HEK293 (cell line): ENCODE measurements around the gene APOLD1.

DNA sequence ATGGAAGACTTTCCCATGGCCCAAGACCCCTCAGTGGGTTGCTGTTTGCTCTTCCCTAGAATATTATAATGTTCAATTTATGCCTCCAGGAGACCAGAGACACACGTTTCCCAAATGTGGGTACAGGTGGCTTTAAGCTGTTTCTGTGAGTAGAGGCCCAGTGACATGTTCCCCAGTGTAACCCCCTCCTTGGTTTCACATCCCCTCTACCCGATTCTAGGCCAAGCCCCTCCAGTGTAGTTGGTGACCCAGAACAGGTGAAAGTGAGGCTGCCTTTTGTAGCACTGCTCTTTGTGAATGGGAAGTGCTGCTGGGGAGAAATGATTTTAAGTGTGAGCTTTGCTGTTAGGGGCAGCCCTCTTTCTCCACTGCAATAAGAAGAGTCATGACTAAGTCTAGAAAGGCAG lies 81.3 kb downstream of the ETV6 start:
- PRO-cap, result no peak
- RRBS, 2 experiments, result no CpG with 5 or more reads among the region's 2 CpGs

GRCh38 chr12:11736699-11737425 lies 87.4 kb downstream of the ETV6 start:
- PRO-cap, result no peak
- RRBS, 2 experiments, result no CpG with 5 or more reads among the region's 6 CpGs

GRCh38 chr12:12024763-12025496 lies 45.8 kb upstream of the BCL2L14 start:
- PRO-cap, result no peak
- RRBS, 2 experiments, result no CpG with 5 or more reads among the region's 11 CpGs

- PRO-cap, result no peak
- RRBS, 2 experiments, result no CpG with 5 or more reads among the region's 5 CpGs
These were observed 27.8 kb downstream of the LRP6 start for GRCh38 chr12:12238848-12239648.

DNA sequence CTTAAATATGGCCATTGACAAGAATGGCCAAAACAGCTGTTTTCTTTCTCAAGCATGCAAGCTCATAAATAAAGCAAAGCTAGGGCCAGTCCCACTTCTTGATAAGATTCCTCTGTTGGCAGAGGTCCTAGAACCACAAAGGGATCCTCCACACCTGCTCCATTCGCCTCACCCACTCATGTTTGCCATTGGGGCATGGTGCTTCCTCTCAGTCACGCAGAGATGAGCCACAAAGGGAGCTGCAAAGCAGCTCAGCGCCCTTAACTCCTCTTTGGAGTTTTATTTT lies 16.7 kb downstream of the MANSC1 start:
- PRO-cap, result no peak
- RRBS, 2 experiments, result no CpG with 5 or more reads among the region's 3 CpGs

DNA sequence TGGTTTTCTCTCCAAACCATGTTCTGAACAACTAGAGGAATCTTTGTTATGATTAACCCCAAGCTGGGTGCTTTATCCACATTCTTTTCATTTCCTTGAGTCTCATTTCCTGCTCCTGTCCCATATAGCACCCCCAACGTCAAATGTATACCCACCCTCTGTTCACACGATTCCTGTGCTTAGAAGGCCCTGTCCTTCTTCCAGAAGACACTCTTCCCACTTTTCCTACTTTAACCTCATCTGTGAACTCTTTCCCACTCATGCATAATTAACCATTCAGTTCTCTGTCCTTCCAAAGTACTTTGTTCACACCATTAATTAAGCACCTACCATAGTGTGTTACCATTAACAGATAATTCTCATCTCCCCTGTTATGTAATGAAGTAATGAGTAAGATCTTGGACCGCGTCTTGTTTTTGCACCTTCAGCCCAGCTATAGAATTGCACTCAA lies 74.6 kb downstream of the DUSP16 start:
- PRO-cap, result no peak
- RRBS, 2 experiments, result no CpG with 5 or more reads among the region's 4 CpGs

DNA sequence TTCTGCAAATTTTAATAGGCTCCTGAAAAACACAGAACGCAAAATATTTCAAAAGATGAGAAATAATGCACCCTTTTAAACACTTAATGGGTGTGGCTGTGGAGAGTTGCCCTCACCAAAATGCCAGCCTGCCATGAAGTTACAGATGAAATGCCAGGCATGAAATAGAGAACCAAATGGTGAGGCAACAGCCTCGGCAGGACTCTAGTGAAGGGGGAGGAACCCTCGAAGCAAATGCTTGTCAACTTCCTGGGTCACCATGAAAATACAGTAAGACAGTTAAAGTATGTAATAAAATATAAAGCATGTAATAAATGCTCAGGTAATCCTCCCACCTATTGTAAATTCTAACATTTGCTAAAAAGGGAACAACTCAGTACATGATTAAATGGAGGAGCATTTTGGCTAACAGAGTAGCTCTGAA lies 24.1 kb downstream of the DUSP16 start:
- PRO-cap, result no peak
- RRBS, 2 experiments, result no CpG with 5 or more reads among the region's 3 CpGs

DNA sequence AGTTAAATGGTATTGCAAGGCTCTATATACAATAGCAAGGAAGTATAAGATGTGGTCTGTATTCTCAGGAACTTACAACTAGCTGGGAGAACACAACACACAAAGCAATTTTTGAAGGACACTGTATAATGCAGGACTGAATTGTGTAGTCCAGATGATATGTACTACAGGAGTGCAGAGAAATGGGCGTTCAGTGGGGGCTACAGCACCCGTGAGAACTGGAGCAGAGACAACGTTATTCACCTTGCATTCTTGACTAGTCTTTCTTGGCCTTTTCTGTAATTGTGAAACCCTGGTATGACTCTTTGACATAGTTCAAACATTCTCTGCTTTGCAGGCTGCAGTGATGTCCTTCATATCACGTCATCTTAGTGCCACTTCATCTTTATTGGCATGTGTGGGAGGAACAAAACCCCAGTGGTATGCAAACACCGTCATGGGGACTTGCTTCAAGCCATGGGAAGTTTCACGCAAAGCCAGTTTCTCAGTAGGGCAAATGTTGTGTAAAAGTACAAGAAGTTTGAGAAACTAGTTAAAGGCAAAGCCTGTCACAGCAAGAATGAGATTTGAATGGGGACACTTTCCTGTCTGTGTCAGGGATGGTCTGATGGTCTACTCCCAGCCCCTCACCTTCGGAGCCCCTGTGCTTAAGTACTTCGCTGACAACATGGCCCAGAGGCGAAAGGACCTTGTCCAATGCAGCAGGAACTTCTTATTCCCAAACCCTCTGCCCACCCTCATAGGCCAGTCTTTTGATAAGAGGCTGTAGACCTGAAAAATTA lies 20.2 kb upstream of the DUSP16 start:
- PRO-cap, result no peak
- RRBS, 2 experiments, result no CpG with 5 or more reads among the region's 9 CpGs

GRCh38 chr12:12616507-12617109 lies 4.9 kb downstream of the CREBL2 start:
- PRO-cap, result no peak
- RRBS, 2 experiments, result no CpG with 5 or more reads among the region's 3 CpGs

DNA sequence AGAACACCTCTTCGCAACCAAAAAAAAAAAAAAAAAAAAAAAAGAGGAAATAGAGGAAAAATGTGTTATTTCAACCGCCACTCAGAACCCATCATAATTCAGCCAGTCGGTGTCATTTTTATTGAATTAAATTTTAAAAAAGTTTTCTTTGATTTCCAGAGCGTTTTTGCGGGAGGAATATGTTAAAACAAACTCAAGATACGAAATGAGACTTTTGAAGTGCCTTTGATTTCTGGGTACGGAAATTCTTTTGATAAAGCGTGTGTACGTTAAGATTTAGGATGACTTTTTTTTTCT lies 8.9 kb downstream of the CDKN1B start:
- PRO-cap, result no peak
- RRBS, 2 experiments, result no CpG with 5 or more reads among the region's 9 CpGs

- PRO-cap, result no peak
- RRBS, 2 experiments, result no CpG with 5 or more reads among the region's 16 CpGs
These were observed at the start of gene APOLD1 for GRCh38 chr12:12784758-12786256. Gene APOLD1 (plus strand): TSS chr12:12785659.

- PRO-cap, result no peak
- RRBS, 2 experiments, result no CpG with 5 or more reads among the region's 17 CpGs
These were observed 4.9 kb upstream of the DDX47 start for GRCh38 chr12:12807792-12809101.

DNA sequence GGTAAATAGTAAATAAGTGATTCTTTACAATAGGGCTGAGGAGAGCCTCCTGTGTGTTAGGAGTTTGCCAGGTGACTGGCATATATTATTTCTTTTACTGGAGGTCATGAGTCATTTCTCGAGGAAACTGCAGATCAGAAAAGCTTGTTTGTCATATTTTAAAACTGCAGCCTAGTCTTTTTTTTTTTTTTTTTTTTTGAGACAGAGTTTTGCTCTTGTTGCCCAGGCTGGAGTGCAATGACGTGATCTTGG lies 25.2 kb downstream of the DDX47 start:
- PRO-cap, result no peak
- RRBS, 2 experiments, result no CpG with 5 or more reads among the region's 2 CpGs

DNA sequence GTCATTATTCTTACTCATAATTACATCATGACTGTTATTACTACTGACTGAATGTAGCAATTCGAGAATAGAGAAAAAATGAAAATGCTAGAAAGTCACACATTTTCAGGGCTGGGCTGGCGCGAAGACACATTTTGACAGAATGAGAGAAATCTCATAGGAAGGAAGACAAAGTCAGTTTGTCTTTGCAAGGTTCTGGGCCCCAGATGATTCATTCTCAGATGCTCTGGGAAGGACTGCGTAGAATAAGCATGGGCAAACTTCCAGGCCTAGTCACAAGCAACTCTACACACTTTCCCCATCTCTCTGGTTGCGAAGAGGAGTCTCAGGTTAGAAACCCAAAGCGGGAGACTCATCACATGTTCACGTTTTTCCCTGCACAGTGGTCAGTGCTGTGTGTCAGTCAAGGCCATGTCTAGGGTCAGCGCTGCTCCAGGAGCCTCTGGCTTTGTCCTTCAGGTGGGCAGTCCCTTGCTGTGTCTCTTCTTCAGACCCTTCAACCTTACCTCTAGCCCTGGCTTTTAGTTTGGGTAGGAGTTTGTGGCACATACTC lies 8.4 kb downstream of the GPRC5A start:
- PRO-cap, result no peak
- RRBS, 2 experiments, result no CpG with 5 or more reads among the region's 8 CpGs

- PRO-cap, result no peak
- RRBS, 2 experiments, result no CpG with 5 or more reads among the region's 8 CpGs
These were observed 20.2 kb downstream of the HEBP1 start for GRCh38 chr12:12979686-12980437.

GRCh38 chr12:13099661-13100180 lies 3.7 kb downstream of the GSG1 start:
- PRO-cap, result no peak
- RRBS, 2 experiments, result 5% methylated on average over 1 of the region's 9 CpGs; no CpG with 5 or more reads in 1 of the 2 experiments

GRCh38 chr12:13114253-13114967 lies 10.9 kb upstream of the GSG1 start:
- PRO-cap, result no peak
- RRBS, 2 experiments, result no CpG with 5 or more reads among the region's 14 CpGs

DNA sequence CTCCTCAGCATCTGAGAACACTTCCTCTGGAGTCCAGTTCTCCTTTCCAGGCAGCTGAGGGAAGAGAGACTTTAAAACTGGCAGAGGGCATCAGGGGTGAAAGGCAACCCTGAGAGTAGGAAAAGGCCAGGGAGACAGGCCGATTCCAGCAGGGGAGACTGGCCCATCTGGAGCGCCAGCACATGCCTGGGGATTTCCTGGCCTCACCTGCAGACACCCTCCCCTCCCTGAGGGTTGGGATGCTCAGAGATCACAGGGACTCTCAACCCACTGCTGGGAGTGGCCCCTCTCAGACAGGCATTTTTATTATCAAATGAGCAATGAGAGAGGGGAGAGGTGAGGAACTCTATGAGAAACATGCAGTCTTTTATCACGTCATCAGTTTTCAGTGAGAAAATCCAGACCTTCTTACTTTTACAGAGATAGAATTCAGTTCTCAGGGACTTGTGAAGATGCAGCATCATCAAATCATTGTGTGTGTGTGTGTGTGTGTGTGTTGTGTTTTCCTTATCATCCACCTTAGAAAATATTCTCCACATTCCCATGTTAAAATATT lies 1.8 kb upstream of the EMP1 start:
- PRO-cap, result no peak
- RRBS, 2 experiments, result no CpG with 5 or more reads among the region's 3 CpGs

GRCh38 chr12:13197765-13198716 lies 1.5 kb downstream of the EMP1 start:
- PRO-cap, result no peak
- RRBS, 2 experiments, result no CpG with 5 or more reads among the region's 10 CpGs

GRCh38 chr12:13198775-13199842 lies 2.6 kb downstream of the EMP1 start:
- PRO-cap, result no peak
- RRBS, 2 experiments, result 78 to 89% methylated on average over 3 of the region's 14 CpGs